ENCODE measurements around a stretch of chr12.

- RRBS, result no CpG with 5 or more reads among the region's 8 CpGs
Measured at GRCh38 chr12:9077888-9078498, 37.7 kb downstream of the A2M start.

- RRBS, result no CpG with 5 or more reads among the region's 4 CpGs
Measured at GRCh38 chr12:9123705-9124005, 7.9 kb upstream of the A2M start.

DNA sequence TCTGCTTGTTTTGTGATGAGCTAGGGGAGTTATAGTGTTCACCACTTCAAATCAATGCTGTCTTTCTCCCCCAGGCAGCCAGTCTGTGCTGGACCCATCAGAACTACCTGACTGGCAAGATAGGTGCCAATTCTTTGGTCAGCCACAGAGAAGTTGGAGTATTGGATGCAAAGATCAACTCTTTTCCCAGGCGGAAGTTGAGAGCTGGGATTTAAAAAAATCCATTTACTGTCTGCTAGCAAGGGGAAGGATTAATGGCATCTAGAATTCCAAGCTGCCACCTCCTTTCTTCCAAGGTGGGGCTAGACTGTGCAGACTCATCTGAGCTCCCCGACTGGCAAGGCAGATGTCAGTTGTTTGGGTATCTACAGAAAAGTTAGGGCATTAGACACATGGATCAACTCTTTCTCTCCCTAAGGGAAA lies 31.0 kb upstream of the A2M start:
- RRBS, result no CpG with 5 or more reads among the region's 2 CpGs

- RRBS, result no CpG with 5 or more reads among the region's 5 CpGs
Measured at GRCh38 chr12:9346550-9347167, 138.5 kb upstream of the PZP start.

GRCh38 chr12:9366972-9367686 lies 158.9 kb upstream of the PZP start:
- RRBS, result no CpG with 5 or more reads among the region's 7 CpGs

DNA sequence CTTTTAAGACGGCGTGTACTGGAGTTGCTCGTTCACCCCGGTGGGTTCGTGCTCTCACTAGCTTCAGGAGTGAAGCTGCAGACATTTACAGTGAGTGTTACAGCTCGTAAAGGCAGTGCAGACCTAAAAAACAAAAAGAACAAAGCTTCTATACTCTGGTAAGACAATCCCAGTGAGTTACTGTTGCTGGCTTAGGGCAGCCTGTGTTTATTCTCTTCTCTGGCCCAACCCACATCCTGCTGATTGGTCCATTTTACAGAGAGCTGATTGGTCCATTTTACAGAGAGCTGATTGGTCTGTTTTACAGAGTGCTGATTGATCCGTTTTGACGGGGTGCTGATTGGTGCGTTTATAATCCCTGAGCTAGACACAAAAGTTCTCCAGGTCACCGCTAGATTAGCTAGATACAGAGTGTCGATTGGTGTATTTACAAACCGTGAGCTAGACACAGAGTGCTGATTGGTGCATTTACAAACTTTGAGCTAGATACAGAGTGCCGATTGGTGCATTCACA lies 158.0 kb downstream of the KLRB1 start:
- RRBS, result no CpG with 5 or more reads among the region's 13 CpGs

- RRBS, result no CpG with 5 or more reads among the region's 10 CpGs
Measured at GRCh38 chr12:9632757-9633069, 25.0 kb upstream of the KLRB1 start.

GRCh38 chr12:9648934-9649480 lies 20.5 kb upstream of the CLEC2D start:
- RRBS, result no CpG with 5 or more reads among the region's 7 CpGs

DNA sequence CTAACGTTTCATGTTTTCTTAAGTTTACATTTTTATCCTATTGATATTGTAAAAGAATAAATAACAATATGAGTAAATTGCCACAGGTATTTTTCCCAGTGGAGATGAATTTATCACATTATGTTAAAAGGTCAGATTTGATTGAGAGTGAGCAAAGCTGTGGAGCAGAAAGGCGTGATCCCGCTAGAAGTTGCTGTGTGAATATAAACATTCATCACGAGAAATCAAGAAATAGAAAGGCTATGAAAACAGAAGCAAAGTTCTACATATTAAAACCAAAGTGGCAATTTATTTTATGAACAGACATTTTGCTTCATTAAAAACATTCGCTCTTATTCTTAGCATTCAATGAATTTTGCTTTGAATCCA lies 28.2 kb downstream of the CD69 start:
- RRBS, result no CpG with 5 or more reads among the region's 5 CpGs

GRCh38 chr12:9864613-9865531 lies 4.3 kb downstream of the CLEC2B start:
- RRBS, result no CpG with 5 or more reads among the region's 5 CpGs

- RRBS, result no CpG with 5 or more reads among the region's 7 CpGs
Measured at GRCh38 chr12:9964999-9965546, 6.1 kb upstream of the CLEC12A start.

GRCh38 chr12:10069013-10069479 lies 29.7 kb downstream of the CLEC1A start:
- RRBS, result no CpG with 5 or more reads among the region's 6 CpGs

DNA sequence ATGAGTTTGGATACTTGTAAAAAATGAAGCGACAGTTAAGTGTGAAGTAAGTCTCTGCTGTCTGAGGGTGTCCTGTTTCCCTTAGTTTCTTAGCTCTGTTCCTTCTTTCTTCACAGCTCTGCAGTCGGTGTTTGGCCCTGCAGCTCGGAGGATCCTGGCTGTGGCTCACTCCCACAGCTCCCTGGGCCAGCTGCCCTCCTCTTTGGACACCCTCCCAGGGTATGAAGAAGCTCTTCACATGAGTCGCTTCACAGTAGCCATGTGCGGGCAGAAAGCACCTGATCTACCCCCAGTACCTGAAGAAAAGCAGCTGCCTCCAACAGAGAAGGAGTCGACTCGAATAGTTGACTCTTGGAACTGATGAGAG lies 10.9 kb downstream of the TMEM52B start:
- RRBS, result no CpG with 5 or more reads among the region's 7 CpGs

DNA sequence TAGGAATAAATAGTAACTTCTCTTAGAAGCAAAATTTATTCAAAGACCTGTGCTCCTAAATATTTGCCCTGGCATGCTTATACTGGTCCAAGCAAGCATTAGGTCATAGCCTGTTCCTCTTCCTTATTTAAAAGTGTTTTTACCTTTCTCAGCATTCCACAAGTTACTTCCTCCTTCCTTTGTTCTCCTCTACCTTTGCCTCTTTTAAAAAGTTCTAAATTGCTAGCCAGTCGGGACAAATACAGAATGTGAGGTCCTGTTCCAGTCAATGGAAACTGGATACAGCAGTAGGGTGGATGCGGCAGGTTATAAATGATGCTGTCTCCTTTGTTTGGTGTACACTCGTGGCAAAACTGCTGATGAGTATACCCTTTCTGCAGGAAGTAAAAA lies 27.7 kb downstream of the KLRK1 start:
- RRBS, result no CpG with 5 or more reads among the region's 3 CpGs

- RRBS, result no CpG with 5 or more reads among the region's 5 CpGs
Measured at GRCh38 chr12:10368022-10368645, 21.7 kb downstream of the KLRK1 start.

GRCh38 chr12:10552851-10553614 lies 47.3 kb downstream of the EIF2S3B start:
- RRBS, result no CpG with 5 or more reads among the region's 3 CpGs

- RRBS, result no CpG with 5 or more reads among the region's 5 CpGs
Measured at GRCh38 chr12:10599391-10599838, 14.0 kb downstream of the MAGOHB start.

DNA sequence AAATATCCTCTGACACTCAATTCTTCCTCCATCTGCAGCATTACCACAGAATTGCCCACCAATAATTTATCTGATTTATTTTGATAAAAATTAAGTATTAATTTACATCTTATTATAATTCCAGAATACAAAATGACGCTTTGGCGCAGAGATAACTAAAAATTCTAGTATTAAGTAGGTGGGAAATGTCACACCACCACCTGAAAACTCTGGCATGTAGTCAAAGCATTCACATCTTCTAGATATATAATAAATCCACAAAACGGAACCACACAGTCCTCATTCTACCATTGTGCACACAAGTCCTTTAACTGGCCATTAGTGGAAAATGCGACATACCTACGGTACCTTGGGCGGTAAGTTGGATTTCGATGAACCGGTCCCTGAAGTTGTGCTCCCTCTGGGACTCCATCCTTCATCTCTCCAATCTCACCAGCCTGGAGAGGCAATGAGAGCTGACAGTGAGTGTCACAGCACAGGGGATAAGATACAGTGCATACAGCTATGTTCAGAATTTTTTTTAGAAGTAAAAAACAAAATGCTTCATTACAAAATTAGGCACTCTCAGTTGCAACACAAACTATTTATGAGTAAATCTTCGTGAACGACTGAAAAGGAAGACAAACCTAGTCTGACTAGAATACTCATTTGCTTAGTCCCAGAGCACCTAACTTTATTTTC lies 19.3 kb downstream of the YBX3 start:
- RRBS, result no CpG with 5 or more reads among the region's 10 CpGs